K562 (cell line): ENCODE measurements around the genes ZNF699 and ZNF559.

DNA sequence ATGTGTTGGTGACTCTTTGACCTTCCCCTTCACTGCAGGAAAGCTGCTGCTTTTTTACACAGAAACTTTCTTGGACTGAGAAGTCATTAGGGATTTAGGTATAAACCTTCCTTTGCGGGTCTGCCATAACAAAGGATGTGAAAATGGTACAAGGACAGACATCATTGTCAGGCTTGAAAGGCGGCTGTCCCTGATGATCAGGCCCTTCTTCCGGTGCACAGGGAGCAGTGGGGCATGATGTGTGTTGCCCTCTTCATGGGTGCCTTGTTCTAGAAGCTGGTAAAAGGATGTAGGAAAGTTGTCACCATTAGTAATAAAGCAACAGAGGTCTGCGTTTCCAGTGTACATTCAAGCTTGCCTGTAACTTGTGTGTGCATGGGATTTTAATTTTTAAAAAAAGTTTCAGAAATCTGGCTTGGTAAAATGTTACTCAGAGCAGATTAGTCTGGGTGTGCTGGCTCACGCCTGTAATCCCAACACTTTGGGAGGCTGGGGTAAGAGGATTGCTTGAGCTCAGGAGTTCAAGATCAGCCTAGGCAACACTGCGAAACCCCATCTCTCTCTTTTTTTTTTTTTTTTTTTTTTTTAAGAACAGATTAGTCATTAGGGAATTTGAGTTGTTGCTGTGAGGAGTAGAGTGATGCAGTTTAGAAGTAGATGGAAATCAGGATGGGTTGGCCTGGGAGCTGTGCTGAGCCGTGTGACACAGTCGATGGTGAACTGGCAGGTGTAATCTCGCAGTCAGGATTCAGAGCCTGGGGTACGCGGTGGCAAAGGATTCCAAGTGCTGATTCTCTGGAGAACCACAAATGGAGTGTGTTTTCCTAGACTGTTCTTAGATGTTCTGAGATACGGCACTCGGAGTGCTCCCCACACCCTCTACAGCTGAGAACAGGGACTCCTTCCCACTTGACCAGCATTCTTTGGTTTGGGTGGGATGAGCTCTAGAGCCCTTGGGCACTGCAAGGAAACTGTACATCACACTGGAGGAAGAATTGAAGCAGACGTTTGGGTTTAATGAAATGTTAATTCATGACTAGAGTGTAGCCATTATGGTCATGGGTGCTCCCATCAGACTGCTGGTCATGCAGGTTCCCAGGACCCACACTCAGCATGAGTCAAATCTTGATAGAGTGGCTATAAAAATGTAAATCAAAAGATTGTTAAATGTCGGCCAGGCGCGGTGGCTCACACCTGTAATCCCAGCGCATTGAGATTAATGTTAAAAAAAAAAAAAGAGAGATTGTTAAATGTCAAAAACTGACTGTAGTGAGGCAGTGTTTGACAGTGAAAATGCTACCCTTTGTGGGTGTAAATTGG is 26.6 kb downstream of the PRAM1 start:
- RAMPAGE, long total RNA, result no peak
- RRBS, result no CpG with 5 or more reads among the region's 18 CpGs
PRO-cap:
- standard, result no peak
- CoPRO, capped RNA only, 2 experiments, result no peak in any of the 2 experiments
- CoPRO, capped and uncapped RNA, 2 experiments, result no peak in any of the 2 experiments
- CoPRO, uncapped RNA only, 2 experiments, result peak in 2 of 2 experiments; most common plus-strand start position 393 of the sequence (in 2)
CAGE:
- cytosol, long polyA plus RNA, result no peak
- long polyA plus RNA, result no peak
- nucleolus, long total RNA, result no peak
- nucleus, long polyA plus RNA, result no peak

GRCh38 chr19:8488468-8488830 is 14.0 kb downstream of the PRAM1 start:
- RAMPAGE, long total RNA, result no peak
- RRBS, result no CpG with 5 or more reads among the region's 15 CpGs
PRO-cap:
- standard, result no peak
- CoPRO, capped RNA only, 2 experiments, result no peak in any of the 2 experiments
- CoPRO, capped and uncapped RNA, 2 experiments, result no peak in any of the 2 experiments
- CoPRO, uncapped RNA only, 2 experiments, result peak in 1 of 2 experiments; most common plus-strand start chr19:8488581 (in 1)
CAGE:
- cytosol, long polyA plus RNA, result no peak
- long polyA plus RNA, result no peak
- nucleolus, long total RNA, result no peak
- nucleus, long polyA plus RNA, result no peak

GRCh38 chr19:8505690-8506753 is 3.6 kb upstream of the PRAM1 start:
- RAMPAGE, long total RNA, result no peak
- RRBS, result 2% methylated on average over 39 of the region's 68 CpGs
PRO-cap:
- standard, result bidirectional peak, plus-strand start at chr19:8505797, minus-strand start at chr19:8505796; bidirectional peak, plus-strand start at chr19:8506075, minus-strand start at chr19:8506034; bidirectional peak, plus-strand start at chr19:8506401, minus-strand start at chr19:8506296
- CoPRO, capped RNA only, 2 experiments, result peak in 2 of 2 experiments; most common plus-strand start chr19:8506360 (in 1); most common minus-strand start chr19:8506260 (in 1)
- CoPRO, capped and uncapped RNA, 2 experiments, result no peak in any of the 2 experiments
- CoPRO, uncapped RNA only, 2 experiments, result no peak in any of the 2 experiments
CAGE:
- cytosol, long polyA plus RNA, result no peak
- long polyA plus RNA, result no peak
- nucleolus, long total RNA, result no peak
- nucleus, long polyA plus RNA, result no peak

- RAMPAGE, long total RNA, result no peak
- RRBS, result no CpG with 5 or more reads among the region's 11 CpGs
PRO-cap:
- standard, result bidirectional peak, plus-strand start at chr19:8571170, minus-strand start at chr19:8571016
- CoPRO, capped RNA only, 2 experiments, result no peak in any of the 2 experiments
- CoPRO, capped and uncapped RNA, 2 experiments, result no peak in any of the 2 experiments
- CoPRO, uncapped RNA only, 2 experiments, result no peak in any of the 2 experiments
CAGE:
- cytosol, long polyA plus RNA, result no peak
- long polyA plus RNA, result no peak
- nucleolus, long total RNA, result no peak
- nucleus, long polyA plus RNA, result no peak
Observed at GRCh38 chr19:8570762-8571298, 6.4 kb downstream of the MYO1F start.

DNA sequence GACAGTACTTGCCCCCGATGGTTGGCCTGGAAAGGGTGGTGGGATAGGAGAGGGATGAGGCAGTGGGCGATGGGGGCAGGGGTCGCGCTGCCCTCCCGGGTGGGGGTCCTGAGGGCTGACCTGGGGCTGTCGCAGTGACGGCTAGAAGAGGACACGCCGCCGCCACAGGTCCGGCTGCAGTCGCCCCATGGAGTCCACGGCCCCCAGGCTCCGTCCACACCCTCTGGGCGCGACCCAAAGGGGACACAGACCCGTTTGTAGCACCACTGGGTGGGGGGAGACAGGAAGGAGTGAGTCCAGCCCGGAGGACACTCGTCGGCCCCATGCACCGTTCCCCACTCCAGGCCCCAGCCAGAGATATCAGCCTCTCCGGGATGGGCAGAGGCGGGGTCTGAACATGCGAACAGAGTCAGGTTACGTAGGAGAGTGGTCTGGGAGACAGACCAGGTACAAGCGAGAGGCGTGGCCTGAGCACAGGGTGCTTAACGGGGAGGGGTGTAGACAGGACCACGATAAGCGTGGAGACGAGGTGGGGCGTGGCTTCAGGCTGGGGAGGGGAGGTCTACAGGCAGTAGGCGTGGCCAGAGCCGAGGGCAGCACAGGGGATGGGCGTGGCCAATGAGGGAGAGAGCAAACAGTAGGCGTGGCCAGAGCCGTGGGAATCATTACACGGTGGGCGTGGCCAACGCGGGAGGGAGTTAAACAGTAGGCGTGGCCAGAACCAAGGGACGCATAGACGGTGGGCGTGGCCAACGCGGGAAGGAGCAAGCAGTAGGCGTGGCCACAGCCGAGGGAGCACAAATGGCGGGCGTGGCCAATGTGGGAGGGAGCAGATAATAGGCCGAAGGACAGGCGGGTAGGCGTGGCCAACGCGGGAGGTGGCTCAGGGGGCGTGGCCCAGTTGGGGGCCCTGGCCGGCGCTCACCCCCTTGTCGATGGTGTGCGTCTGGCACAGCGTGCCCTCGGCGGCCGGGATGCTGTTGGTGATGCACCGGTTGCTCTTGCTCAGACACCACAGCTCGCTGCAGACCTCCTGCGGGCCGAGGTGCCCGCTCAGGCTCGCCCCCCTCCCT is 14.9 kb upstream of the MYO1F start:
- RAMPAGE, long total RNA, result no peak
- RRBS, result 27% methylated on average over 15 of the region's 71 CpGs
PRO-cap:
- standard, result unidirectional peak, minus-strand start at position 325 of the sequence
- CoPRO, capped RNA only, 2 experiments, result no peak in any of the 2 experiments
- CoPRO, capped and uncapped RNA, 2 experiments, result no peak in any of the 2 experiments
- CoPRO, uncapped RNA only, 2 experiments, result no peak in any of the 2 experiments
CAGE:
- cytosol, long polyA plus RNA, result no peak
- long polyA plus RNA, result no peak
- nucleolus, long total RNA, result no peak
- nucleus, long polyA plus RNA, result no peak

DNA sequence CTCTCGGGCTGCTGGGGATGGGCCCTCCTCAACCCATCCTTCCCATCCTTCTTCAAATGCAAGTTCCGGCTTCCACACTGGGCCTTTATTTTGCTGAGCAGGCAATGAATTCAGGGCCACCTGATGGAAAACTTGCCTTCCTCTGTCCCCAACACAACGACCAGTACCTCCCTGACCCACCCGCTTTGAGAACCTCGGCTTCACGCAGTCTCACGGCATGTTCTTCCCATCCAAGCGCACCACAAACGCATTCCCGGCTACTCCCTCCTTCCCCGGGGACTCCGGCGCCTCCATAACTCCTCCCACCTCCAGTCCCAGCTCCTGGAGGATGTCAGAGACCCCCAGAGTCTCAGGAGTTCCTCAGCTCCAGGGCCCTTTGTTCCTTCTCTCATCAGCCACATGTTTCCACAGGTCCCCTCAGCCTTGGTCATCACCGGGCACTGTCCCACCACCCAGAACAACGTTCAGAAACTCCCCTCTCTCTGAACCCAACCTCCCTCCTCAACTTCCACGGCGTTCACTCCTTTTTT is 9.3 kb downstream of the ZNF558 start:
- RAMPAGE, long total RNA, result no peak
- RRBS, result no CpG with 5 or more reads among the region's 17 CpGs
PRO-cap:
- standard, result no peak
- CoPRO, capped RNA only, 2 experiments, result no peak in any of the 2 experiments
- CoPRO, capped and uncapped RNA, 2 experiments, result no peak in any of the 2 experiments
- CoPRO, uncapped RNA only, 2 experiments, result no peak in any of the 2 experiments
CAGE:
- cytosol, long polyA plus RNA, result no peak
- long polyA plus RNA, result no peak
- nucleolus, long total RNA, result no peak
- nucleus, long polyA plus RNA, result no peak

GRCh38 chr19:9309093-9310446 is at the start of gene ZNF699:
Gene ZNF699 (minus strand): TSS chr19:9309838.
- RAMPAGE, long total RNA, result no peak
- RRBS, result 2% methylated on average over 15 of the region's 77 CpGs
PRO-cap:
- standard, result bidirectional peak, plus-strand start at chr19:9309935, minus-strand start at chr19:9309688; unidirectional peak, minus-strand start at chr19:9310076
- CoPRO, capped RNA only, 2 experiments, result peak in 2 of 2 experiments; most common plus-strand start chr19:9309935 (in 1); most common minus-strand start chr19:9310076 (in 2)
- CoPRO, capped and uncapped RNA, 2 experiments, result peak in 2 of 2 experiments; most common plus-strand start chr19:9310208 (in 1); most common minus-strand start chr19:9310076 (in 2)
- CoPRO, uncapped RNA only, 2 experiments, result no peak in any of the 2 experiments
CAGE:
- cytosol, long polyA plus RNA, result no peak
- long polyA plus RNA, result no peak
- nucleolus, long total RNA, result no peak
- nucleus, long polyA plus RNA, result no peak

GRCh38 chr19:9323686-9324589 is at the start of gene ZNF559:
Gene ZNF559 (plus strand): TSS chr19:9324179.
- RAMPAGE, long total RNA, result start-site peak on the plus strand at chr19:9324190-9324226, 84 and 45 reads in 2 replicates; start-site peak on the plus strand at chr19:9324278-9324300, 31 and 29 reads in 2 replicates
- RRBS, result 11% methylated on average over 9 of the region's 54 CpGs
PRO-cap:
- standard, result bidirectional peak, plus-strand start at chr19:9323773, minus-strand start at chr19:9323610; bidirectional peak, plus-strand start at chr19:9324197, minus-strand start at chr19:9324122
- CoPRO, capped RNA only, 2 experiments, result peak in 2 of 2 experiments; most common plus-strand start chr19:9323773 (in 1); most common minus-strand start chr19:9324132 (in 1)
- CoPRO, capped and uncapped RNA, 2 experiments, result no peak in any of the 2 experiments
- CoPRO, uncapped RNA only, 2 experiments, result no peak in any of the 2 experiments
CAGE:
- cytosol, long polyA plus RNA, result no peak
- long polyA plus RNA, result no peak
- nucleolus, long total RNA, result no peak
- nucleus, long polyA plus RNA, result start-site peak on the plus strand at chr19:9324163-9324206, 36 and 83 reads in 2 replicates

GRCh38 chr19:9650405-9651134 is 24.3 kb downstream of the ZNF562 start:
- RAMPAGE, long total RNA, result no peak
- RRBS, result no CpG with 5 or more reads among the region's 7 CpGs
PRO-cap:
- standard, result no peak
- CoPRO, capped RNA only, 2 experiments, result no peak in any of the 2 experiments
- CoPRO, capped and uncapped RNA, 2 experiments, result no peak in any of the 2 experiments
- CoPRO, uncapped RNA only, 2 experiments, result peak in 2 of 2 experiments; most common plus-strand start chr19:9650850 (in 1); most common minus-strand start chr19:9650641 (in 1)
CAGE:
- cytosol, long polyA plus RNA, result no peak
- long polyA plus RNA, result no peak
- nucleolus, long total RNA, result no peak
- nucleus, long polyA plus RNA, result no peak

DNA sequence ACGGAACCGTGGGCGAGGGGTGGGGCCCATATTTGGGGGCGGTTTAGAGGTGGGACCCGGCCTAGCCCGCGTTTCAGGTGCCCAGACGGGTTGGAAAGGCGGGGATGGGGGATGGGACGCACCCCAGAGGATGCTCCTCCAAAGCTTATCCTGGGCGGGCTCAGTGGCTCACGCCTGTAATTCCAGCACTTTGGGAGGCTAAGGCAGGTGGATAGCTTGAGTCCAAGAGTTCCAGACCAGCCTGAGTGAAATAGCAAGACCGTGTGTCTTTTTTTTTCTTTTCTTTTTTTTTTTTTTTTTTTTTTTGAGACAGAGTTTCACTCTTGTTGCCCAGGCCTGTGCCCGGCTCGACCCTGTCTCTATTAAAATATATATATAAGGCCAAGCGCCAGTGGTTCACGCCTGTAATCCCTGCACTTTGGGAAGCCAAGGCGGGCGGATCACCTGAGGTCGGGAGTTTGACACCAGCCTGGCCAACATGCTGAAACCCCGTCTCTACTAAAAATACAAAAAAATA is 442 bp upstream of the ZNF562 start:
- RAMPAGE, long total RNA, result no peak
- RRBS, result under 1% methylated on average over 3 of the region's 21 CpGs
PRO-cap:
- standard, result no peak
- CoPRO, capped RNA only, 2 experiments, result no peak in any of the 2 experiments
- CoPRO, capped and uncapped RNA, 2 experiments, result no peak in any of the 2 experiments
- CoPRO, uncapped RNA only, 2 experiments, result no peak in any of the 2 experiments
CAGE:
- cytosol, long polyA plus RNA, result no peak
- long polyA plus RNA, result no peak
- nucleolus, long total RNA, result no peak
- nucleus, long polyA plus RNA, result no peak

- RAMPAGE, long total RNA, result no peak
- RRBS, result no CpG with 5 or more reads among the region's 3 CpGs
PRO-cap:
- standard, result no peak
- CoPRO, capped RNA only, 2 experiments, result no peak in any of the 2 experiments
- CoPRO, capped and uncapped RNA, 2 experiments, result no peak in any of the 2 experiments
- CoPRO, uncapped RNA only, 2 experiments, result no peak in any of the 2 experiments
CAGE:
- cytosol, long polyA plus RNA, result no peak
- long polyA plus RNA, result no peak
- nucleolus, long total RNA, result no peak
- nucleus, long polyA plus RNA, result no peak
Observed at GRCh38 chr19:9750317-9750729, 18.2 kb downstream of the ZNF846 start.

GRCh38 chr19:9866276-9866576 is 31.1 kb downstream of the PIN1 start:
- RAMPAGE, long total RNA, result no peak
- RRBS, result no CpG with 5 or more reads among the region's 2 CpGs
PRO-cap:
- standard, result no peak
- CoPRO, capped RNA only, 2 experiments, result no peak in any of the 2 experiments
- CoPRO, capped and uncapped RNA, 2 experiments, result no peak in any of the 2 experiments
- CoPRO, uncapped RNA only, 2 experiments, result no peak in any of the 2 experiments
CAGE:
- cytosol, long polyA plus RNA, result no peak
- long polyA plus RNA, result no peak
- nucleolus, long total RNA, result no peak
- nucleus, long polyA plus RNA, result no peak

GRCh38 chr19:10007251-10007998 is 2.9 kb downstream of the COL5A3 start:
- RAMPAGE, long total RNA, result no peak
- RRBS, result no CpG with 5 or more reads among the region's 13 CpGs
PRO-cap:
- standard, result no peak
- CoPRO, capped RNA only, 2 experiments, result no peak in any of the 2 experiments
- CoPRO, capped and uncapped RNA, 2 experiments, result no peak in any of the 2 experiments
- CoPRO, uncapped RNA only, 2 experiments, result no peak in any of the 2 experiments
CAGE:
- cytosol, long polyA plus RNA, result no peak
- long polyA plus RNA, result no peak
- nucleolus, long total RNA, result no peak
- nucleus, long polyA plus RNA, result no peak

GRCh38 chr19:10007999-10008601 is 2.2 kb downstream of the COL5A3 start:
- RAMPAGE, long total RNA, result no peak
- RRBS, result no CpG with 5 or more reads among the region's 8 CpGs
PRO-cap:
- standard, result no peak
- CoPRO, capped RNA only, 2 experiments, result no peak in any of the 2 experiments
- CoPRO, capped and uncapped RNA, 2 experiments, result no peak in any of the 2 experiments
- CoPRO, uncapped RNA only, 2 experiments, result no peak in any of the 2 experiments
CAGE:
- cytosol, long polyA plus RNA, result no peak
- long polyA plus RNA, result no peak
- nucleolus, long total RNA, result no peak
- nucleus, long polyA plus RNA, result no peak

DNA sequence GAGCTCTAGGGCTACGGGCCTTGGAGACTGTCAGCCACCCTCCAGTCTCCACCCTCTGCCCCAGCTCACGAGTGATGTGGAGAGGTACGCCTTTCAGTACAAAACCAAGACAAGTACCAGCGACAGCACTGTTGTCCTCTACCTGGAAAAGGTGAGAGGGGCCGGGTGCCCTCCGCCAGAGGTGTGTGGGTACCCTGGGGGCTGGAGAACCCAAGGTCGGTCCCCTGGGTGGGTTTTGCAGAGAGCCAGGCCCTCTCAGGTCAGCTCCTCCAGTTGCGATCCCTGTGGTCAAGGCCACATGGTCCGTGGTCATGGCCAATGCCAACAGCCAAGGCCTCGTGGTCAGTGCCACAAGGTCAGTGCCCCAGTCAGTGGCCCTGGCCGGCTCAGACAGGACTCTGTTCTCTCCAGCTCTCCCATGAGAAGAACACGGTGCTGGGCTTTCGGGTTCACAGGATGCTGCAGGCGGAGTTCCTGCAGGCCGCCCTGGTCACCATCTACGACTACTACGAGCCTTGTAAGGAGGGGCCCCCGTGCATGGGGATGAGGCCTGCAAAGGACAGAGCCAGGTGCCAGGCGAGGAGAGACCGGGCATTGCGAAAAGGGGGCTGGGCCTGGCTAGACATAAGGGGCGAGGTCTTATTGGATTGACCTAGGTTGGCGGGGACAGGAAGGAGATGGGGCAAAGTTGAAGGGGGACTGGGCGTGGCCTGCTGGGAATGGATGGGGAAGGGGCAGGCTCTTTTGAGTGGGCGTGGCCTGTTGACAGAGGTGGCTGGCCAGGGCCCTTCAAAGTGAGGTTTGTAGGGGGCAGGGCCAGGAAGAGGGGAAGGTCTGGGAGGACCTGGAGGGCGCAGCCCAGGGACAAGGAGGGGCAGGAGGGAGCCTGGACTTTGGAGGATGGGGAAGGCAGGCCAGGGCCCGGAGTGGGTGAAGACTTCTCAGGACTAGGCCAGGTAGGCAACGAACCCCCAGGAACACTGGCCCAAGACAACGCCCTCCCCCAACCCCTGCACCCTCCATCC is 15.2 kb upstream of the SHFL start:
- RAMPAGE, long total RNA, result no peak
- RRBS, result no CpG with 5 or more reads among the region's 29 CpGs
PRO-cap:
- standard, result no peak
- CoPRO, capped RNA only, 2 experiments, result no peak in any of the 2 experiments
- CoPRO, capped and uncapped RNA, 2 experiments, result no peak in any of the 2 experiments
- CoPRO, uncapped RNA only, 2 experiments, result no peak in any of the 2 experiments
CAGE:
- cytosol, long polyA plus RNA, result no peak
- long polyA plus RNA, result no peak
- nucleolus, long total RNA, result no peak
- nucleus, long polyA plus RNA, result no peak

- RAMPAGE, long total RNA, result no peak
- RRBS, result 84% methylated on average over 6 of the region's 18 CpGs
PRO-cap:
- standard, result no peak
- CoPRO, capped RNA only, 2 experiments, result no peak in any of the 2 experiments
- CoPRO, capped and uncapped RNA, 2 experiments, result no peak in any of the 2 experiments
- CoPRO, uncapped RNA only, 2 experiments, result peak in 1 of 2 experiments; most common plus-strand start chr19:10091083 (in 1); most common minus-strand start chr19:10091048 (in 1)
CAGE:
- cytosol, long polyA plus RNA, result no peak
- long polyA plus RNA, result no peak
- nucleolus, long total RNA, result no peak
- nucleus, long polyA plus RNA, result no peak
Observed at GRCh38 chr19:10090719-10091516, 4.8 kb downstream of the SHFL start.

DNA sequence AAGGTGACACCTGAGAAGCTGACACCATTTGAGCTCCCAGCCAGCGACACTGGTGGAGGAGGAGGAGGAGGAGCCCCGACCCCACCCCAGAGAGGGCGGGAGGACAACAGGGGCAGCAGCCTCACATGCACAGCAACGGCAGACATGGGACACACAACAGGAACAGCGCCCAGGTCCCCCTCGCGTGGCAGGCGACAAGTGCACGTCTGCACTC is 3.6 kb downstream of the EIF3G start:
- RAMPAGE, long total RNA, result no peak
- RRBS, result no CpG with 5 or more reads among the region's 9 CpGs
PRO-cap:
- standard, result no peak
- CoPRO, capped RNA only, 2 experiments, result no peak in any of the 2 experiments
- CoPRO, capped and uncapped RNA, 2 experiments, result no peak in any of the 2 experiments
- CoPRO, uncapped RNA only, 2 experiments, result no peak in any of the 2 experiments
CAGE:
- cytosol, long polyA plus RNA, result no peak
- long polyA plus RNA, result no peak
- nucleolus, long total RNA, result no peak
- nucleus, long polyA plus RNA, result no peak